Panc1 (cell line): Measurements from ENCODE around the gene HSP90AA1.

DNA sequence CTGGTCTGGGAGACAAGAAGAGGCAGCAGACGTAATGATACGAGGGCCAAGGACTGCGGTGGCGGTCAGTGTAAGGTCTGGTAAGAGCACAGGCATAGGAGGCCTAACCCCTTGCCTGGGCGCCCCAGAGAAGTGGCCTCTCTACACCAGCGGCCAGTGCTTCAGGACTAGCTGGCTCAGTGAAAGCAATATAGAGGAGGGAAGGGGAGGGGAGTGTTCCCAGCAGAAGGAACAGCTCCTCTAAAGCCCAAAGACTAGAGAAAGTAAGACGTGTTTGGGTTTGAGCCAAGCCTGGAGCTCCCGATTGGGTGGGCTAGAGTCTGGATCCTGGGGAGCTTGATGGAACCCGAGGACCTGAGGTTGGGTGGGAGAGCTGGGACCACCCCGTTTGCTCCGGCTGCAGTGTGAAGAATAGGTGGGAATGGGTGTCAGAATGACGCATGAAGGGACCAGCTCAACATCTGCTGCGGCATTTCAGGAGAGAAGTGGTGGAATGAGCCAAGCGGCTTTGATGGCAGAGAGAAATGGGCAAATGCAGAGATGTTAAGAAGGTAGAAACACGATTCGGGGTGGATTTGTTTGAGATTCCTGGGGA is 99.8 kb upstream of the DYNC1H1 start:
- RRBS, 2 experiments, result no CpG with 5 or more reads among the region's 16 CpGs

- RRBS, 2 experiments, result no CpG with 5 or more reads among the region's 8 CpGs
Observed at GRCh38 chr14:101875692-101876424, 88.5 kb upstream of the DYNC1H1 start.

DNA sequence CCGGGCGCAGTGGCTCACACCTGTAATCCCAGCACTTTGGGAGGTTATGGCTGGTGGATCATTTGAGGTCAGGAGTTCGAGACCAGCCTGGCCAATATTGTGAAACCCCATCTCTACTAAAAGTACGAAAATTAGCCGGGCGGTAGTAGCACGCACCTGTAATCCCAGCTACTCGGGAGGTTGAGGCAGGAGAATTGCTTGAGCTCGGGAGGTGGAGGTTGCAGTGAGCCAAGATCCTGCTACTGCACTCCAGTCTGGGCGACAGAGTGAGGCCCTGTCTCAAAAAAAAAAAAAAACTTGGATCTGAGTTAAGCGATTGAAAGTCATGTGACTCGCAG is 52.8 kb upstream of the DYNC1H1 start:
- RRBS, 2 experiments, result no CpG with 5 or more reads among the region's 12 CpGs

DNA sequence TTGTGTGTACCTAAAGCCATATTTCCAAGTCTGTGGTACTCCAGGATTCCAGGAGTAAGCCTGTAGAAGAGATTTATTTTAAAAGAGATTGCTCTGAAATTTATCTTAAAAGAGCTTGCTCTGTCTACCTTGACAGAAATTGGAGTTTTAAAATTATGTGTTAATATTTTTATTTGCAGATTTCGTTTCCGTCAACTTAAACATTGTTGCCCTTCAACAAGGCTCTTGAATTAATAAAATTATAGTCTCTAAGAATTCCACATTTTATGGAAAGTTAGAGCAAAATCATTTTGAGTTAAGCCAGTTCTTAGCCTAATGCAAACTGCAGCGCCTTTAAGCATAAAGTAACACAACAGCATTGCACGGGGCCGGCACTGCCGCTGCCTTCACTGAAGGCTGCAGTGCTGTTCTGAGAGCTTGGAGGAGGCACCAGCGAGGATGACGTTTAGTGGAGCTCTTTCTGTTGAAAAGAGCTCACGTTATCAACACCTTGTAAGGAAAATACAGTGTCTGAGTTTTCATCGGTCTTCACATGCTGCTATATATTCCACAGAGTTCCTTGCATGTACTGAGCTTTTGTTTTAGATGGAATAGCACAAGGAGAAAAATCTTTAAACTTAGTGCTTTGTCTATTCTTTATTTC is 38.4 kb upstream of the DYNC1H1 start:
- RRBS, 2 experiments, result no CpG with 5 or more reads among the region's 10 CpGs

GRCh38 chr14:101958321-101958607 is 6.1 kb upstream of the DYNC1H1 start:
- RRBS, 2 experiments, result no CpG with 5 or more reads among the region's 4 CpGs

- RRBS, 2 experiments, result no CpG with 5 or more reads among the region's 16 CpGs
Observed at GRCh38 chr14:102014876-102015503, 50.6 kb downstream of the DYNC1H1 start.

GRCh38 chr14:102048346-102048918 is 38.4 kb downstream of the HSP90AA1 start:
- RRBS, 2 experiments, result no CpG with 5 or more reads among the region's 23 CpGs

- RRBS, 2 experiments, result no CpG with 5 or more reads among the region's 4 CpGs
Observed at GRCh38 chr14:102076849-102077302, 10.0 kb downstream of the HSP90AA1 start.

- RRBS, 2 experiments, result 1 to 3% methylated on average over 10 of the region's 36 CpGs
Observed at GRCh38 chr14:102086239-102086660, 594 bp downstream of the HSP90AA1 start.

DNA sequence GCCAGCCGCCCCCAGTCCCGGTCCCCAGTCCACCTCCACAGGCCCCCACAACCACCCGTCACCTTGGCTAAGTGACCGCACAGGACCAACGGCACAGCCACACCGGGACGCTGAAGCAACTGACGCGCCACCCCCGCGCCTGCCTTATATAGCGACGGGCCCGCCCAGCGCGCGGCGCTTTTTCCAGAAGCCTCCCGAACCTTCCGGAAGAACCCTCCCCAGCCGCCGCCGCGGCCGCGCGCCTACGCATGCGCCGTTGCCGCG is at the start of gene HSP90AA1:
Gene HSP90AA1 (minus strand): TSS at position 121 of the 264 bp plus-strand sequence.
- RRBS, 2 experiments, result 1 to 6% methylated on average over 15 of the region's 32 CpGs

- RRBS, 2 experiments, result no CpG with 5 or more reads among the region's 25 CpGs
Observed at GRCh38 chr14:102234422-102235112, 70.4 kb downstream of the MOK start.

DNA sequence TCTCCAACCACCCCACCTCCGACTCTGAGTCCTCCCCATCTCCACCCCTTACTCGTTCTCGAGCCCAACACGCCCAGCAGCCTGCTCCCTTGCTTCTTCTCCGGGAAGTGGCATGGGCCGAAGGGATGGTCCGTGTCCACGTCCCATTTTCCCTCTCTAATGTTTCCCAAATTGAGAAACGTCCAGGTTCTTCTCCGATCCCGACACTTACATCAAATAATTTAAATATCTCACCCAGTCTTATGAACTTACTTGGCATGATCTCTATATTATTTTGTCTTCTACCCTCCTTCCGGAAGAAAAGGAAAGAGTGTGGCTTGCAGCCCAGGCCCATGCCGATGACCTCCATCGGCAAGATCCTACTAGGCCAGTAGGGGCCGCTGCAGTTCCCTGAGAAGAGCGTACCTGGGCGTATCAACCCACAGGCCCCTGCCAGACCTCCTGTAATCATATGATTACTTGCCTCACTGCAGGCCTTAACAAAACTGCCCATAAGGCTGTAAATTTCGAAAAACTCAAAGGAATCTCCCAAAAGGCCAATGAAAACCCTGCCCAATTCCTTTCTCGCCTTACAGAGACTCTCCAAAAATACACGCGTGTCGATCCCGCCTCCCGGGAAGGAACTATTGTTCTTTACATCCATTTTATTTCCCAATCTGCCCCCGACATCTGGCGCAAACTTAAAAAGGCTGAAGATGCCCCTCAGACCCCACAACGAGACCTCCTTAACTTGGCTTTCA is 69.7 kb downstream of the MOK start:
- RRBS, 2 experiments, result 62% methylated on average over 2 of the region's 27 CpGs; no CpG with 5 or more reads in 1 of the 2 experiments

DNA sequence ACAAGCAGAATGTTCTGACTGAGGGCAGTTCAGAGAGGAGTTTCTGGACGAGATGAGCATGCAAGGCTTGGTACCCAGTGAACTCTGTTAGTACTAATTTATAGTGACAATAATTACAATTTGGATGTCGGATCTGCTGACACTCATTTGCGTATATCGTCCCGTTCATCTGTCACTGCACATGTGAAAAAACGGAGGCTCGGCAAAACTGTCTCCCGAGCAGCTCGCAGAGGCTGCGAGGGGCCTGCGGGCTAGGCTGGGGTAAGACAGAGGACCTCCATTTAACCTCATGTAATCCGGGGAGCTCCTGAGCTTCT is 275 bp downstream of the CINP start:
- RRBS, 2 experiments, result 3 to 16% methylated on average over 1 of the region's 12 CpGs

DNA sequence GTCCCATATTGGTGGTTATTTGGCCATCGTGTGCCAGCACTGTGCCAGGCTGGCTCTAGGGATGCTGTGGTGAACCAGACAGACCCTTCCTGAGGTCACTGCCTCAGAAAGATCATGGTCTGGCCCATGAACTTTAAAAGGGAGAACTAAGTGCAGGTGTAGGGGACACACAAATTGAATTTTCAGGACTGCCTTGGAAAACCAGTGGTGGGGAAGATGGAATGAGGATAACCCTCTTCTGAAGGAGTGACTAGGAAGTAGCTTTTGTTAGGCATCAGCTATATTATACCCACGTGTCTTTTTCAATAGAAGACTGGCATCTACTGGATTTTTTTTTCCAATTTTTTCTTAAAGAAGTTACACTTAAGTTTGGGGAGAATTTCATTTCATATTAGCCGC is 1.6 kb downstream of the TECPR2 start:
- RRBS, 2 experiments, result no CpG with 5 or more reads among the region's 3 CpGs

GRCh38 chr14:102431650-102432070 is 68.9 kb downstream of the TECPR2 start:
- RRBS, 2 experiments, result no CpG with 5 or more reads among the region's 12 CpGs

GRCh38 chr14:102437924-102438547 is 71.5 kb downstream of the ANKRD9 start:
- RRBS, 2 experiments, result 5 to 13% methylated on average over 6 of the region's 27 CpGs

- RRBS, 2 experiments, result 71% methylated on average over 3 of the region's 17 CpGs; no CpG with 5 or more reads in 1 of the 2 experiments
Observed at GRCh38 chr14:102450809-102451431, 58.7 kb downstream of the ANKRD9 start.

- RRBS, 2 experiments, result no CpG with 5 or more reads among the region's 4 CpGs
Observed at GRCh38 chr14:102455381-102455633, 54.3 kb downstream of the ANKRD9 start.

GRCh38 chr14:102592465-102592558 is 137 bp upstream of the RCOR1 start:
- RRBS, 2 experiments, result 0% methylated on average over 7 of the region's 12 CpGs; no CpG with 5 or more reads in 1 of the 2 experiments

- RRBS, 2 experiments, result no CpG with 5 or more reads among the region's 9 CpGs
Observed at GRCh38 chr14:102696342-102696951, 80.8 kb upstream of the TRAF3 start.